ENCODE data around the genes POU3F3 and FHL2.

DNA sequence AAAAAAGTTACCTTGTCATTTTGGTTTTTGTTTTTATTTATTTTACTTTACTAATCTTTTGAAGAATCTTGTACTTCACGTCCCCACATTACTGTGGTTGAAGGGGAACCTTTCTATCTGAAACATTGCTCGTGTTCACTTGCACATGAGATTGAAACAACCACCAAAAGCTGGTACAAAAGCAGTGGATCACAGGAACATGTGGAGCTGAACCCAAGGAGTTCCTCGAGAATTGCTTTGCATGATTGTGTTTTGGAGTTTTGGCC is 12.1 kb downstream of the IL18R1 start:
- RRBS: no CpG with 5 or more reads among the region's 3 CpGs

DNA sequence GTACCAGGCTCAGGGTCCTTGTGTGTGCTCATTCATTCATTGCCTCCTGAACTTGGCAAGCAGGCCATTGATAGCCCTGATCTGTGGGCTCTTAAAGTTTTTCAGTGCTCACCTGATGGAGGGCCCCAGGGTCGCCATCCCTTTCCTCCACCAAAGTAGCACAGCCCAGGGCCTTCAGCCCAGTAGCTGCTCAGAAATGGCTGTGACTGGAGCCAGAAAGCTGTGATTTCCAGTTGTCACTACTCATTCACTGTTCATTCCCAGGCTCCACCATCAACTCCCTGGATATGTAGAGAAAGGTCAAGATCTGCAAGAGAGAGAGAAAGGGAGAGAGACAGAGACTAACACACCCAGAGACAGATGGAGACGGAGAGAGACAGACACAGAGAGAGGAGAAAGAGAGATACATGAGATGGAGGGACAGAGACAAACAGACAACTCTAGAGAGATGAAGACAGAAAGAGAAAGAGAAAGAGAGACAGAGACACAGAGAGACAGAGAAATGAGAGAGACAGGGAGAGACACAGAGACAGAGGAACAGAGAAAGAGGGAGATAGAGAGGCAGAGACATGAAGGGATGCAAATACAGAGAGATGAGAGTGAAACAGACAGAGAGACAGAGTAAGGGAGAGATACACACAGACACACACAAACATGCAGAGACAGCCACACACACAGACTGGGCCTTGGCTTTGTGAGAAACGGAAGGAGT is 32.0 kb downstream of the IL18R1 start:
- RRBS: no CpG with 5 or more reads among the region's 3 CpGs

- RRBS: no CpG with 5 or more reads among the region's 9 CpGs
These were observed 17.3 kb downstream of the SLC9A2 start for GRCh38 chr2:102636366-102637250.

GRCh38 chr2:102715071-102715818 is 21.4 kb downstream of the MFSD9 start:
- RRBS: no CpG with 5 or more reads among the region's 8 CpGs

GRCh38 chr2:102735676-102736057 is 1.0 kb downstream of the MFSD9 start:
- RRBS: no CpG with 5 or more reads among the region's 11 CpGs

- RRBS: no CpG with 5 or more reads among the region's 3 CpGs
These were observed 979.3 kb downstream of the TMEM182 start for GRCh38 chr2:103741155-103741550.

DNA sequence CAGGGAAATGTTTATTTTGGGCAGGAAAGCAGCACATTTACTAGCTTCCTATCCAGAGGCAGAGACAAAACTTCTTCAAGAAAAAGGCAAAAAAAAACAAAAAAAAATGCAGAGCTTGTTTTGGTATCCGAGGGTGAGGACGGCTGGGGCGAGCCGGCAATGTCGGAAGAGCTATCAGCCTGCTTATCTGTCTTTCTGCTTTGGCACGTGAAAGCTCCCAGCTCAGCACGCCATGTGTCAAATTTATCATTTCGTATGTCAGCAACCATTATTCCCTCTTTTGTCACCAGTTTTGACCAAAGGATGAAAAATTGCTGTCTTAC is 532.2 kb upstream of the POU3F3 start:
- RRBS: no CpG with 5 or more reads among the region's 8 CpGs

DNA sequence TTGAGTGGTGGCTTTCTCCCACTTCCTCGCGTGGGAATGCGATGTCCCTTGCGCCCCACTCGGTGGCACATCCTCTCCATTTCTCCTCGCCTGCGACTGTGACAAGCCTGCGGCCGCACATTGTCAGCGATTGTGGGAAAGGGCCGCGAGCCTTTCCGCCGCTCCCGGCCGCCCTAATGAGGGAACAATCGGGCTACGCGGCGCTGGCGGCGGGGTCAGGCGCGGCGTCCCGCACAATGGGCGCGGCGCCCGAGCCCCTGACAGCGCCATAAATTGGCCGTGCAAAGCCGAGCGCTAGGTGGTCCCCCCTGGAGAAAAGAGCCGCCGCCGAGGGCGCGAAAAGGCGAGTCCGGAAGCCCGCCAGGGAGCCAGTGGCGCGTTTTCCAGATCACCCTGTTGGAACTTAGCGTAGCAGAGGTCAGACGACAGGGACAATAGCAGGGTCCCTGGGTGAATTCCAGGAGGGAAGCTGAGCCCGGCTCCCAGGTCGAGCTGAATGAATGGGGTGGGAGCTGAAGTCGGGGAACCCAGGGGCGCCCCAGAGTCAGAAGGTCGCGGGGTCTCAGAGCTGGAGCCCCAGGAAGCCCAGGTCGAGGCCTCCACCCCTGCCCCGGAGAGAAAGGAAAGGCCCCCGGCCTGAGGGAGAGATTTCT is 194.7 kb upstream of the POU3F3 start:
- RRBS: no CpG with 5 or more reads among the region's 55 CpGs

- RRBS: no CpG with 5 or more reads among the region's 35 CpGs
These were observed at the start of gene POU3F3 for GRCh38 chr2:104853989-104854560. POU3F3 (plus strand) TSS chr2:104854115.

DNA sequence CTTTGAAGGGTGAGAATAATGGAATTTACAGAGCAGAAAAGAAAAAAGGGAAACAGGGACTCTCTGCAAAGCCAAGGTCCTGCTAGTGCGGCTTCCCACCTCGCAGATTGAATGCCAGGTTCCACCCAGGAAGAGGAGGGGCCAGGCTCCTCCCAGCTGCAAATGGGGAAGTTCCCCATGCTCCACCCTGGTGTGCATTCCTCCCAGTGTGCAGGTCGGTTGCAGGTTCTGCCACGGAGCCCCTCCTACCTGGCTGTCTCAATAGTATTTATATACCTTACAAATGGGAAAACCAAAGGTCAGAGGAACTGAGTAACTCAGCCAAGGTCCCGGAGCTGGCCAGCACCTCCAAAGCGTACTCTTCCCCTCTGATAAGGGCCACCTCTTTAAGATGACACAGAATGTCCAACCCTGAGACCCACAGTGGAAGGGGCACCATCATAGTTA is 35.4 kb downstream of the POU3F3 start:
- RRBS: no CpG with 5 or more reads among the region's 6 CpGs

DNA sequence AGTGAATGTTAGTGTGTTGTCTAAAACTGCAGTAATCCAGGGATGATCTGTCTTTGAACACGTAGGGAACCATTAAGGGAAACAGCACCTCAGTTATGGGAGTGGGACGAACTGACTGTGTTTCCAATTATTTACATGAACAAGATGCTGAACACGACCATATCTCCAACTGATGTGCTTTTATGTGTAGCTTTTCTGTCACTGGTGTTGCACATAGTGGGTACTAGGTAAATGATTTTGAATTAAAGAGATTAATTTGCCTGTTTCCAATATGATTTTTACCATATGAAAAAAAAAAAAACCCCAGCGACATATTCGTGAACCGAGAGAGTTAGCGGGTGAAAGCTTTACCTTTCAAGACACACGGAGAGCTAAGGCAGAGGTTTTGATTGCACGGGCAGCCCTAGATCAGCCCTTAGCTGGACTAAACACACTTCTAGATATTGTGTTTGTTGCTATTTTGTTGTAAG is 78.7 kb downstream of the POU3F3 start:
- RRBS: no CpG with 5 or more reads among the region's 9 CpGs

DNA sequence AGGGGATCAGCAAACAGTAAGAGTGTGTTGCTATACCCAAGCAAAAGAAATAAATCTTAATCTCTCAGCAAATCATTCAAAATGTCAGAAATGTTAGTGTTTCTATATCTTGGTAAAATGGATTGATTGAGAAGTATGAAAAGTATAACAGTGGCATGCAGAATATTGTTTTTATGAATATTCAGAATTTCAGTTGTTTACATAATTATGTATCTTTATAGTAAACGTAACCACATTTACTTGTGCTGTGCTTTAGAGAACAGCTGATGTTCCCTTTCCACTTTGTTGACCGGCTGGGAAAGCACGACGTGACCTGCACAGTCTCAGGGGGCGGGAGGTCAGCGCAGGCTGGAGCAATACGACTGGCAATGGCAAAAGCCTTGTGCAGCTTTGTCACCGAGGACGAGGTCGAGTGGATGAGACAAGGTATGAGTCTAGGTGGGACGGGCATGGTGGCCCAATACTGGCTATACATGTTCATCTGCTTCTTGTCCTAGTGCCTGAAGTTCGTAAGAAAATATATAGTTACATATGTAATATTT is 59.1 kb downstream of the MRPS9 start:
- RRBS: no CpG with 5 or more reads among the region's 12 CpGs

DNA sequence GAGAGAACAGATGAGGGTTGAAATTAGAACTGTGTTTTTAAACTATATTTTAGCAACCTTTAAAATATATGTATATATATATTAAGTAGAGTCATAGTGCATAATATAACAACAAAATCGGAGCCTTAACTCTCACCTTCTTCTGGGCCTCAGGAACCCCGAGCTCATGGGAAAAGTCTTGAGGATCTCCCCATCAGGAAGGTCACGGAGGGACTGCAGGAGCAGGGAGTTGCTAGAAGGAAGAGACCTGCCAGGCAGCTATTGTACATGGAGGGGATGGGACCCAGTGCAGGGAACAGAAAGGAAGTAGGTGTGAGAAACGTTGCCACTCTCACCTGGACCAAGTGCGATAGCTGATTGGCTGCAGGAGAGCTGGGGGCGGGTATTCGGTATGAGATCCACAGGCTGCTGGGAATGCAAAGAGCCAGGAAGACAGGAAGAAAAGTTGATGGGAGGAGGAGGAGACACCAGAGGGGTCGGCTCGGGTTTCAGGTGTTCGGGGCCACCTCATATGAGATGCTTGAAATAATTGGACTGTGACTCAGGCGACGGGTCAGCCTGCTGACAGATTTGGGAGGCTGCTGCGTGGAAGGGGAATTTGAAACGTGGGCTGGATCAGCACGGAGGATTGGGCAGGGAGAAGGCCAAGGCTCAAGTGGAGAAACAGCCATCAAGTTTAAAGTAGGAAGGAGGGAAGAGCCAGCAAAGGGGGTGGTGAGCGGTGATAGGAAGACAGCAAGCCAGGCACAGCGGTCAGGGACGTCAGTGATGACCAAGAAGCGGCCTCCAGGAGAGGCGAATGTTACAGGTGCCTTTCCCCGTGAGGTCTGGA is 65.0 kb downstream of the MRPS9 start:
- RRBS: no CpG with 5 or more reads among the region's 21 CpGs

- RRBS: no CpG with 5 or more reads among the region's 2 CpGs
These were observed 69.9 kb downstream of the MRPS9 start for GRCh38 chr2:105107825-105108024.

DNA sequence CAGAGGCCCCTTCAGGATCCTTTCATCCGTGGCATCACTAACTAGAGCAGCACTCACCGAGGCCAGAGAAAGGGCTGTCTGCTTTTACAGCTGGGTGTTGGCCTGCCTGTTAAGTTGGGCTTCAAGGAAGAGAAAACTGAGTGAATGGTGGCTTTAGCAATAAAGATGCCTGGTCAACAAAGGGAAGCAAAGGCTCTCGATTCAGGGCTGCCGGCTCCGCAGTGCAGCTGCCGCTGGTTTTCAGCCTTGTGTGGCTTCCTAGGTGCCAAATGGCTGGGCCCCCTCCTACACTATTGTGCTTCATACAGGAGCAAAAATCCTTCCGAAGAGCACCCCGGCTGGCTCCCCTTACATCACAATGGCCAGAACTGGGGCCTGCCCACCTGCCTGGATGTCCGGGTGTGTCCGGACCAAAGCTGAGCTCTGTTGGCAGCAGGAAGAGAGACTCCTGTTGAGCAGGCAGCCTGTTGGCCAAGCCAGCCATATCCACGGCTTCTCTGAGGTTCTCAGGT is 61.0 kb upstream of the GPR45 start:
- RRBS: 53% methylated on average over 2 of the region's 11 CpGs

DNA sequence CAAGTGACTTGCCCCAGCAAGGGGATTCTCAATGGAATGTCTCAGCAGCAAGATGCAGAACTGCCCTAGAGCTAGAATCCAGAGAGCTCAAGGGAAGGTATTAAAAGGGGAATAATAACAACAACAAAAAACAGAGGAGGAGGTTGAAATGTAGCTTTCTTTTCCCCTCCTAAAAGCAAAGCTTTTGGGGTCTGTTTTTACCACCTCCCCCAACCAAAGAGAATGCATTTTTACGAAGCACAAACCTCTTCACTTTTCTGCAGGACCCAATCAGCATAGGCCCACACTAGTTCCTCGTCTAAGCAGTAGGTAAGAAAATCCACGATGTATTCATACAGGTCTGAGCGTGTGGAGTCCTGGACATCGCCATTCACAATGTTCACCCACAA is 33.8 kb downstream of the GPR45 start:
- RRBS: no CpG with 5 or more reads among the region's 5 CpGs

GRCh38 chr2:105294633-105295286 is 34.8 kb downstream of the TGFBRAP1 start:
- RRBS: no CpG with 5 or more reads among the region's 6 CpGs

GRCh38 chr2:105388181-105388482 is 10.7 kb downstream of the FHL2 start:
- RRBS: no CpG with 5 or more reads among the region's 4 CpGs

GRCh38 chr2:105395714-105396088 is 3.1 kb downstream of the FHL2 start:
- RRBS: no CpG with 5 or more reads among the region's 7 CpGs

DNA sequence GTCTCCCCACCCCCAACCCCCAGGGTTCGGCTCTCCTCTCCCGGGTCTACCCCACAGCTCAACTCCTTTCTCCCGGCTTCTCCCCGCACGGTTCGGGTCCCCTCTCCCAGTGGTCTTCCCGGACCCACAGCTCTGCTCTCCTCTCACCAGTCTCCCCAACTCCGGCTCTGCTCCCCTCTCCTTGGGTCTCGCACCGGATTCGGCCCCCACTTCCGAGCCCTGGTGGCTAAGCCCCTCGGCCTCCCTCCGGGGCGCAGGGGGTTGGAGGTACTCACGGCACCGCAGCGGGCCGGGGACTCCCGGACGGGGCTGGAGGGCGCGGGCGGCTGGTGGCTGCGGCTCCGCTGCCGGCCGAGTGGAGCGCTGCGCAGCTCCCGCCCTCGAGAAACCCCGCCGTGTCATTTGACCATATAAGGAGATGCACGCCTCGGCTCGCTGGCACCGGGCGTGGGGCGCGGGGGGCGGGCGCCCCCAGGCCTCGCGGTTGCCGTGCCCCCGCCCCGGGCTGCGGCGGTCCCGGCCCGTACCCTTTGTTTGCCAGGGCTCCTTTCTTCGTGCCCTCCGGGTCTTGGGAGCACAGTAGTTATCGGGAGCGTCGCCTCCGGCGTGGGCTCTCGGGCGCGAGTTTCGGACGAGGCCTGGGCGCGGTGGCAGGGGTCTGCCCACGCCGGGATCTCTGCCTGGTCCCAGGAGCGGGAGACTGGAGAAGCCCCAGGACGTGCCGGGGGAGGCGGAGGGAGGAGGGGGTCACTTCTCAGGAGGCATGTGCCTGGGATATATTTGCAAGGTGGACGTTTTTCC is at the start of gene FHL2:
FHL2 (minus strand) TSS at position 357 of the 801 bp plus-strand sequence.
- RRBS: 4% methylated on average over 56 of the region's 73 CpGs

All from renal cortical epithelial cell (primary cell).